Measurements from ENCODE around the genes FAM210A and ANKRD30B.

DNA sequence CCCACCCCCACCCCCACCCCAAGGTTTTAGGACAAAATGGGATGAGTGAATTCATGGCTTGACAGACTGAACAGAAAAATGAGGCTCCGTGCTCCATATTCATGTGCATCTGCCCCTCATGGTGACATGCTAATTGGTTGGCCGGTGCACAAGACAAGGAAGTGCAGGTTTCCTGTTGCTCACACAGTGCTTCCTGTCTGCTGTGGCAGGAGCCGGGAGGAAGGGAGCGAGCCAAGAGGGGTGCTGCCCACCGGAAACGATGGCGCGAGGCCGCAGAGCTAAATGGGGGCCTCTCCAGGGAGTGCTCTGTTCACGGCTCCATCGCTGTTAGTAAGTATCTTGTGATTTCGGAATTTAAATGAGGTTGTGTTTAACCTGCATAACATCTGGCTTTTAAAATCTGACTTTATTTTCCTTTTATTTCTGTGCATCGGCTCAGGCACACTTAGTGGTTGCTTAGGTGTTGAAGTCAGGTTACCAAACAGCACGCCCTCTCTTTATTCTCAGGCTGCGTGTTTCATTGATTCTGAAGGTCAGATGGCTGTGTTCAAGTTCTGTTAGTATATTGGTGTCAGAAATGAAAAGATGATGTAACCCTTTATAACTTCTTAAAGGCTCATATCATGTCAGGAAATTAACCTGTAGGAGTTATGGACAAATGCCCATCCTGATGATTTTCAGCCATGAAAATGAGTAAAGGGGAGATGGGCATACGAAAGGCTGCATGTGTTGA is 246.4 kb downstream of the LDLRAD4 start:
- PRO-cap, result no peak

GRCh38 chr18:13576697-13578032 is 149.2 kb downstream of the FAM210A start:
- PRO-cap, result no peak

GRCh38 chr18:13615309-13616303 is 110.8 kb downstream of the FAM210A start:
- PRO-cap, result no peak

DNA sequence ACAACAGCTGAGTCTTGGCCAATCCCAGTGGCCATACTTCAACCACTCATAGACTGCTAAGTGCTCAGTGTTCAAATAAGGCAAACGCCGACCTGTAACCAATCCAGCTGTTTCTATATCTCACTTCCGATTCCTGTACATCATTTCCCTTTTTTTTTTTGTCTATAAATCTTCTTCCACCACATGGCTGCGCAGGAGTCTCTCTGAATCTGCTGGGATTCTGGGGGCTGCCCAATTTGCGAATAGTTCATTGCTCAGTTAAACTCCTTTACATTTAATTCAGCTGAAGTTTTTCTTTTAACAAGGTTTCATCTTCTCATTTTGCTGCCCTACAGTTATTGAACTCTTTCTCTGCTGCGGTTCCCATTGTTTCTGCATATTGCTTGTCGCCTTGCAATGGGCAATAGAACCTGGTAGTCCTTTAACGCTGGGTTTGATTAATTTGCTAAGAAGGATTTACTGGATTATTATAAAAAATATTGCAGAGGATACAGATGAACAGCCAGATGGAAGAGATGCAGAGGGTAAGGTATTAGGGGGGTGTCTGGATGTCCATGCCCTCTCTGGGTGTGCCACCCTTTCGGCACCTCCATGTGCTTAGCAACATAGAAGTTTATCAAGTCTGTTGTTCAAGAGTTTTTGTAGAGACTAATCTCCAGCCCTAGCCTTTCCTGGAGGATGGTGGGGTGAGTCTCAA is 18.5 kb downstream of the FAM210A start:
- PRO-cap, result no peak

DNA sequence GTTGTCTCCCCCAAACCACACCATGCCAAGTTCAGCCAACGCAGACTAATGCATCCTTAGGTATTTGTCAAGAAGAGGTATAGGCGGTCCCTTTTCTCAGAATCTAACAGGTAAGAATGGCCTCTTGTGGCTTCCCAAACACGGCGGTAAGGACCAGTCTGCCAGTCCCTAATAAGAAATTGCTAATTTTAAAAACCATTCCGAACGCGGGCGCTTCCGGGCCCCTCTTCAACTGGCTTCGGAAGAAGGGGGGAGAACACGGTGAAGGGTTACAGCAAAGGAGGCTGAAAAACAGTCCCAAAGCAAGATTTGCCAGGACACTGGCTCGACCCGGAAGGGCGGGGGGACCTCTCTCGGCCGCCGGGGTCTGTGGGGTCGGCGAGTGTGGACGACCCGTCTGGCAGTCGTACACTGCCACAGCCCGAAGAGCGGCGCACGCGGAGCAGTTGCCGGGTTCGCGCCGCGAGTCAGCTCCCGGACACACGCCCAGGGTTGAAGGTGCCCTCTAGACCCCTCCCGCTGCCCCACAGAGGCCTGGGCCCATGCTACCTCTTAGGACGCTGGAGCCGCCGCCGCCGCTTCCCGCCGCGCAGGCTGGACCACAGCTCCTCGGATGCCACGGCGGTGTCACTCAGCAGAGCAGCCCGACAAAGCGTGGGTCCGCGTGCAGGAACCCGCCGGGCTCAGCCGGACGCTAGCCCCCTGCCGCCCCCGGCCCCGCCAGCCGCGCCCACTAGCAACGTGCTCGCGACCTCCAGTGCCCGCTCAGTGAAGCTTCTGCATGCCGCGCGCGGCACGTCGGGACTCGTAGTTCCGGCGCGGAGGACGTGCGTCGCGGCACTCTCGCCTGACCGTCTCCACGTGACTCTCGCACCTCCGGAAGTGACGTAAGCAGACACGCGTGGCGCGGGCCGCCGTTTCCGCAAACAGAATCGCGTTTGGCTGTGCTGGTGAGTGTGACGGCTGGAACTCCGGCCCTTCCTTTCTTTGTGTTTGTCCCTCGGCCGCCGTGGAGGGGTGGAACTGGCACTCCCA is at the start of gene FAM210A:
TSS of gene FAM210A (minus strand) at position 779 of the 1,035 bp plus-strand sequence.
- PRO-cap, result bidirectional peak, plus-strand start at position 529 of the sequence, minus-strand start at position 418 of the sequence; bidirectional peak, plus-strand start at position 929 of the sequence, minus-strand start at position 779 of the sequence

GRCh38 chr18:13734433-13734889 is 8.0 kb downstream of the RNMT start:
- PRO-cap, result no peak

- PRO-cap, result bidirectional peak, plus-strand start at chr18:14450875, minus-strand start at chr18:14450852
These were observed 92.7 kb downstream of the POTEC start for GRCh38 chr18:14450691-14451012.

GRCh38 chr18:14747353-14748527 is at the start of gene ANKRD30B:
TSS of gene ANKRD30B (plus strand) at chr18:14748172.
- PRO-cap, result no peak

DNA sequence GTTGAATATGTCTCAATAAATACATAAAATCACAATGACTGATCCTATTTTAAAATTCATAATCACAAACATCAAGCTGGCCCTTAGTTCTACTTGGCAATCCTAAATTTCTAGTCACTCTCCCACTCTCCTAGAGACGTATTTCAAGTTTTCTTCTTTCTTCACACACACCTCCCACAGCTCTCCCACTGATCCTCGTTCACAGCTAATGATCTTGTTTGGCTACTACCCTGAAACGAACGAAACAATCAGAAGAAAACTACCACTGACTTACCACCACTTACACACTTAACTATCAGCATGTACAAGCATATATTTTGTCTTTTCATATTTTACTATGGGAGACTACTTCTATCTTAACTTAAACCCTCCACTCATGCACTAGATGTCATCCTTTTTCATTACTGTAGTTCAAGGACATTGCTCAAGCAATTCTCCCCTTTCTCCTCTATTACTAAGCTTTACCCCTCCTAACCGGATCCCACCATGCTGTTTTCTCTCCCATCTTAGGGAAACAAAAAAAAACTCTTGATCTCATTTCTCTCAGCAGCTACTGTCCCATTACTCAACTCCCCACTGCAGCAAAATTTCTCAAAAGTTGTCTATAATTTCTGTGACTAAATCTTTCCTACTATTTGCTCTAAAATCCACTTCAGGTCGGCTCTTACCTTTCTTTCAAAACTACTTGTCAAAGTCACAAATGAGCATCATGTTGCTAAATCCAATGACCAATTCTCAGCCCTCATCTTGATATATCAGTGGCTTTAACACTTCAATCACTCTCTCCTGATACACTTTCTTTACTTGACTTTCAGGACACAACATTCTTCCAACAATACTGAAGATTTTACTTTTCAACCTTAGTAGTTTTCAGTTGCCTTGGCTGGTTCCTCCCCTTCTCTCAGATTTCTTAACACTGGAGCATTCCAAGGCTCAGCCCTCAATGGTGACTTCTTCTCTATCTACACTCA is 56.1 kb downstream of the ROCK1 start:
- PRO-cap, result no peak

DNA sequence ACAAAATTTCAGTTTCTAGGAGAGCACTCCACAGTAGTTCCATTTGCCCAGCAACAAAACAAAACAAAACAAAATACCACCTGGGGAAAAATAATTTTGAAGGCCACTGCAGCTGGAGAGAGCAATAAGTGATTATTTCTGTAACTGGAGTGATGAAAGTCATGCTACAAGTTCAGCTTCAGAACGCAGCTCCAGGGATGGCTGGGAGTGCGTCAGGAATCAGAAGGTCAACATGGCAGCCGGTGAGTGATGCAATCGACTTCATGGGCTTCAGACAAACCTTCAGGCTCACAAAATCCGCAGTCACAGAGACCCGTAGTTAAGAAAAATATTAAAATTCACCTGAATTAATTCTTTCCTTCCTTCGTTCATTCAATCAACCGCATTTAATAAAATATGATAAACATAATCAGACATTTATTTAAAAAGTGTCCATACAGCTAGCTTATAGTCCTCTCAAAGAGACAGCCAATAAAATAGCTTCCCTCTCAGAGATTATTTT is 40.9 kb downstream of the ABHD3 start:
- PRO-cap, result no peak

DNA sequence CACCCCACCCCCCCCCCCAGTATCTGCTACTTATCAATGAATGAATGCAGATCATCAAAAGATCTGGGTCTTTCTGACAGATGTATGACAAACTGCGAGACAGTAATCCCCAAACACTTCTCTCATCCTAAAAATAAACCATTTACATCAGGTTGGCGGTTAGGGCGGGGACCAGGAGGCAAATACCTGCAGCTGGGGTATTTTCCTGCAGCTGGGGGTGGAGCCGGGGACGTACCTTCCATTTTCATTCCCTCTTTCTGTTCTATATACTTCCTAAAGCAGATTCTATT is 1.4 kb downstream of the ABHD3 start:
- PRO-cap, result no peak

GRCh38 chr18:21900612-21901125 is 160.1 kb downstream of the MIB1 start:
- PRO-cap, result no peak

DNA sequence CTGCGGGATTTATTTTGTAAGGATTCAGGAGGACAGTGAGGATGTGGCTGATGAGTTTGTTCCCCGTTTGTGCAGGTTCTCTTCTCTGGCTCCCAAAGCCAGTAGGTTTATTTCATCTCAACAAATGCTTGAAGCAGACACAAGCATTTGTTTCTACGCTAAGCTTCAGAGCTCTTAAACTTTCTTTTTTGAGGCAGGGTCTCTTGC is 161.6 kb downstream of the MIB1 start:
- PRO-cap, result no peak

DNA sequence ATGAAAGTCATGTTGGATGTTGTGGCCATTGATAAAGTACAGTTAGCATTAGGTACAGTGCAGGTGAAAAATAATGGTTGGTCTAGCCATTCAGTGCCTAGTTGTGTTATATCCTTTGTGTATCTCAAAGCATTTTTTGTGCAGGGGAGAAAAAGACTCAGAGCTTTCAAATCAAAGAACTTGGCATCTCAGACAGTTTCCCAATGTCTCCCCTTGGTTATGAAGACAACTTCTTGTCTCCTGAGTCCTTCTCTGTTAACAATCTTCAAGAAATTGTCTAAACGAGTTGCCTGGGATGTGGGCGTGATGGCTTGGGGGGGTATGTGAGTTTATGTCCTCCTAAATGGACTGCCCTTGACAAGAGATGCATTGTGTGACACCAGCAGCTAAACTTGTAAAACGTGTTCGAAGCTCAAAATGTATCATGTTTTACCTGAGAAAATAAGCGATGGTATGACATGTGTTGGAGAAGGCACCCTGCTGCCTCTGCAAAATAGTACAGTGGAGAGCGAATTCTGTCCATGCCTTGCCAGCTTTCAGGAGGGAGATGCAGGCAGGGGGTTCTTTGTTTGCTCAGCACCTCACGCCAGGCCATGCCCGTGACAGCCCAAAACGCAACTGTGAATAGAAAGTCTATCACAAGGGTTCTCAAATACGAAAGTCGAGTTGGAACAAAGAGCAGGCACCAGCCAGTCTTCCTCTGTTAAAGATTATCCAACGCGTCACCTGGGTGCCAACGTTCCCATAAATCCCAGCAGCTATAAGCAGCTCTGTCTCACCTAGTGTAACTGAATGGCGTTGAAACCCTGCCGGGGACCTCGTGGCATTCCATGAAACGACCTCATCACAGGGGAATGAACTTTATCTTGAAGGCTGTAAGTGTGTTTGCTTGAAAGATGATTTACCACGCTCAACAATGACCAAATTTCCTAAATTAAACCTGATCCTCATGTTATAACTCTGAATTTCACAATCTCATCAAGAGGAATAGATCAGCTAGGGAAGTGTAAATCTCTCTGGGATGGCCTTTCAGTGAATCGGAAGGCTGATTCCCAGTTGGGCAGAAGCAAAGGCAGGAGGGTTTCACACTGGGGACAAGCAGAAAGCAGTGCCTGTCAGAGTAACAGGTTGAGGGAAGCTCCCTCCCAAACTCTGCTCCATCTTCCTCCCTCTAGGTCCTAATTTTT is 85.0 kb upstream of the GATA6 start:
- PRO-cap, result unidirectional peak, minus-strand start at position 626 of the sequence

GRCh38 chr18:22110415-22110930 is 58.9 kb upstream of the GATA6 start:
- PRO-cap, result no peak

DNA sequence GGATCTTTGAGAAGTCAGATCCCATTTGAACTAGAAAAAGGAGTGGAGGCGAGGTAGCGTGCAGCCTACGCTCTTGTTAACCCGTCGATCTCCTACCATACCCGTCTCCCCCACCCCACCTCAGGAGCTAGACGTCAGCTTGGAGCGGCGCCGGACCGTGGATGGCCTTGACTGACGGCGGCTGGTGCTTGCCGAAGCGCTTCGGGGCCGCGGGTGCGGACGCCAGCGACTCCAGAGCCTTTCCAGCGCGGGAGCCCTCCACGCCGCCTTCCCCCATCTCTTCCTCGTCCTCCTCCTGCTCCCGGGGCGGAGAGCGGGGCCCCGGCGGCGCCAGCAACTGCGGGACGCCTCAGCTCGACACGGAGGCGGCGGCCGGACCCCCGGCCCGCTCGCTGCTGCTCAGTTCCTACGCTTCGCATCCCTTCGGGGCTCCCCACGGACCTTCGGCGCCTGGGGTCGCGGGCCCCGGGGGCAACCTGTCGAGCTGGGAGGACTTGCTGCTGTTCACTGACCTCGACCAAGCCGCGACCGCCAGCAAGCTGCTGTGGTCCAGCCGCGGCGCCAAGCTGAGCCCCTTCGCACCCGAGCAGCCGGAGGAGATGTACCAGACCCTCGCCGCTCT is 1.7 kb downstream of the GATA6 start:
- PRO-cap, result no peak

DNA sequence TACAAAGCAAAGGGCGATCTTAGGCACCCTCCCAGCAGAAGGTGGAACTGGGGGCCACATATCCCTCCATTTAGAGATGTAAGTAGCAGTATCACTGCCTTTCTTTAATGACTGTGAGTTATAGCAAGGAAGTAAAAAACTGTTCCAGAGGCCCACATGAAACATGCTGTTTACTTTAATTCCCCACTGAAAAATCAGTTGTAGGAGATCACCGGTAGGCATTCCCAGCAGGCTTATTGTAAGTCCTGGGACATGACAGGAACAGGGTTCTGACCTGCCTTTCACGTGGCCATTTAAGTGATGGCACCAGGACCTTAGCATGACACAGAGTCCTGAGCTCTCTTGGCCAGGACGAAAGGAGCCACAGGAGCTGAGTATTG is 16.8 kb downstream of the GATA6 start:
- PRO-cap, result no peak

DNA sequence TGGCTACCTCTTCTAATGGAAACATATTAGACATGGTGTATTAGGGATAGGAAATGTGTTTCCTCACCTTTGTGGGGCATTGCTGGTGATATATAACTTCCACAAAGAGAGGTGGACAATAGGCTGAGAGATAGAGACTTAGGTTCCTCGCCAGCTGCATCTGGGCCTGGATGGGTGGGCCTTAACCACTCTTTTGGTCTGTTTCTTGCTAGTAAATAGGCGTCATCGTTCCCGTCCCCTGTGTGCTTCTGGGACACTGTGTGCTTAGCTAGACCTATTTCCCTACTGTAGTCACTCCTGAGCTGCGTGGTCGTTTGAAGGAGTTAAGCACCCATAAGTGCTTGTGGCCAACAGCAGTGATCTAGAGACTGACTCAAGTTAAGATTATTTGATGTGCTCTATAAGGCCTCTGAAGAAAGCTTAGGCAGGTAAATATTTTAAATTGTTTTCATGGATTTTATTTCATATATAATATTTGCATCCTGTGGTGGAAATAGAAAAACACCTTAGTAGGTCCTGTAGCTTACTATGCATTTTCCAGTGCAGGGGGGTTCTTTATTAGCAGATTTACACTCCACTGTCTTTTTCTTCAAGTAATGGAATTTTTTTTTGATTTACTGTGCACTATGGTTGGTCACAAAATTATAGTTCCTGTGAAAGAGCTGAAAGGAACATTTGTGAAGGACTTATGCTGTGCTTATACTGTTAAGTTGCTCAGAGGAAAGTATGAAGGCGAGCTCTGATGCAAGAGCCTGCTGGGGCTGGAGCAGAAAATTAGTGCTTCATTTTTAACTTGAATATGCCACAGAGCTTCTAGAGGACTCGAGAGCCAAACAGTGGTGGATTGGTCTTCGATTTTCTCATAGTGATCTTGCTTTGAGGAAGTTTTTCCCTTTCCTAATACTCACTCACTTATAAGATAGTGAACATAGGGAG is 19.8 kb downstream of the GATA6 start:
- PRO-cap, result no peak

DNA sequence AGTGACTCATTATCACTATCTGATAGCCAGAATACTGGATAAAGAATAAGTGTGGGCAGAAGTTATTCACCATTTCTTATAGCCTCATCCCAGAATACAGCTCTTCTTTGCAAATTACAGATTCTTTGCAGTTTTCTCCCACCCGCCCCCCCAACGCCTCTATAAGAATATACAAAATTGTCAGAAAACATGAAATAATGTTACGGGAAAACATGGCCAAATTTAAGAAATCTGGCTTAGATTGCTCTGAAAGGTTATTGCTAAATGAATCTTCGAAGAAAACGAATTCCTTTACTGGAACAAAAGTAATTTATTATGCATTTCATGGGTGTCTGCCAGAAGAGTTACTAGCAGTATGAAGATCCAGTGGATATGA is 21.8 kb downstream of the GATA6 start:
- PRO-cap, result no peak

DNA sequence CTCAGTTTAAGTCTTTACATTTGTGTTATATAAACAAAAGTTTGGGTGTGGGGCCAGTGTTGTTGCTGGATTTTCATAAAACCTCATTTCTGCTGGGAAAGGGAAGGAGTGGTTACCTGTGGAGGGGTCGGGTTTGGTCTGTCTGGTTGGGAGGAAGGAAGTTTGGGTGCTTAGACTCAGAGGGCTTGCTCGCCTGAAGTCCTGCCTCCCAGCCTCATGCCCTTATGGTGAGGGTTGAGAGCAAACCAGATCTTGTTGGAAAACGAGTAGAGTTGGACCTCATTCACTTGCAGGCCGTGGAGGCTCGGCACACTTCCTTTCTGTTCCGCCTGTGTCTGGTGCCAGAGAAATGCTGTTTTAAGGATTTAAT is 29.5 kb downstream of the GATA6 start:
- PRO-cap, result no peak

Data from left ventricle myocardium (tissue), 1 donor.